Iris pigment epithelial cell (primary cell): ENCODE data around the genes HPDL and AKR1A1.

- RRBS = no CpG with 5 or more reads among the region's 8 CpGs
Observed at GRCh38 chr1:43557764-43558241, 27.1 kb downstream of the PTPRF start.

GRCh38 chr1:43603393-43604394 is 46.3 kb upstream of the KDM4A start:
- RRBS = 94% methylated on average over 7 of the region's 41 CpGs

- RRBS = no CpG with 5 or more reads among the region's 22 CpGs
Observed at GRCh38 chr1:43615971-43617006, 33.7 kb upstream of the KDM4A start.

GRCh38 chr1:44217084-44217520 is 3.8 kb downstream of the DMAP1 start:
- RRBS = no CpG with 5 or more reads among the region's 6 CpGs

DNA sequence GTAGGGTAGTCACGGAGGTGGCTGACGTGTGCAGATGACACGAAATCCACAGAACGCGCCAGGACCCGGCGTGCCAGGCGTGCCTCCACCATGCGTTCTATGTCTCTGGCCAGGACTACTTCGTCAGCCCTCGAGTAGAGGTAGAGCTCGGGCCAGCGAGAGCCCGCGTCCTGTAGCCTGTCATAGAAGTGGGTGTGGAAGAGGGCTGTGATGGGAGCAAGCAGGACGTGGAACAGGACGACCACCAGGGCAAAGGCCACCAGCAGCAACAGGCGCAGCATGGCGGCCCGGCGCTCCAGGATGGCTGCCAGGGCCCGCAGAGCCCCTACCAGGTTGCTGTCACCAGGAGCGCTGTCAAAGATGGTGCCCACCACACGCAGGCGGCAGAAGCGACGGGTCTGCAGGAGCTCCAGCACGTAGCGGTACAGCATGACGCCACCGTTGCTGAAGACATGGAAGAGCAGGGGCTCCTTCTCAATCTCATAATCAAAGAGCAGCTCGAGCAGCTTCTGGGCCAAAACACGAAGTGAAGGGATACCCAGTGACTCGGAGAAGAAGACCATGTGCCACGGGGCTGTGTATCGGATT is 19.6 kb downstream of the TMEM53 start:
- RRBS = no CpG with 5 or more reads among the region's 36 CpGs

GRCh38 chr1:44684461-44684953 is 10.0 kb downstream of the ARMH1 start:
- RRBS = no CpG with 5 or more reads among the region's 3 CpGs

DNA sequence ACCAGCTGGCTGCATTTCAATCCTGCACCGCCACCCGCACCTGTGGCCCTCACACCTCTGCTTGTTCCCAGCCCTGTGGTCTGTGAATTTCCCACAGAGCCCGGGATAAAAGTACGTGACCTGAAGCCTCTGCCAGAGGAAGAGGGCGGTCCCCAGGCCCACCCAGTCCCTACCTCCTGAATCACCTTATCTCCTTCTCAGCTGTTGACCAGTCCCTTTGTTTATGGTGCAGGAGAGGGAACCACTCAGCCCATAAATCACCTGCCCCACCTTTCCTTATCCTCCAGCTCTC is 3.4 kb upstream of the BEST4 start:
- RRBS = no CpG with 5 or more reads among the region's 5 CpGs

- RRBS = 85% methylated on average over 1 of the region's 54 CpGs
Observed at GRCh38 chr1:44805590-44806328, 1.4 kb downstream of the DYNLT4 start.

GRCh38 chr1:45010102-45011097 is 724 bp downstream of the HECTD3 start:
- RRBS = 2% methylated on average over 40 of the region's 63 CpGs

DNA sequence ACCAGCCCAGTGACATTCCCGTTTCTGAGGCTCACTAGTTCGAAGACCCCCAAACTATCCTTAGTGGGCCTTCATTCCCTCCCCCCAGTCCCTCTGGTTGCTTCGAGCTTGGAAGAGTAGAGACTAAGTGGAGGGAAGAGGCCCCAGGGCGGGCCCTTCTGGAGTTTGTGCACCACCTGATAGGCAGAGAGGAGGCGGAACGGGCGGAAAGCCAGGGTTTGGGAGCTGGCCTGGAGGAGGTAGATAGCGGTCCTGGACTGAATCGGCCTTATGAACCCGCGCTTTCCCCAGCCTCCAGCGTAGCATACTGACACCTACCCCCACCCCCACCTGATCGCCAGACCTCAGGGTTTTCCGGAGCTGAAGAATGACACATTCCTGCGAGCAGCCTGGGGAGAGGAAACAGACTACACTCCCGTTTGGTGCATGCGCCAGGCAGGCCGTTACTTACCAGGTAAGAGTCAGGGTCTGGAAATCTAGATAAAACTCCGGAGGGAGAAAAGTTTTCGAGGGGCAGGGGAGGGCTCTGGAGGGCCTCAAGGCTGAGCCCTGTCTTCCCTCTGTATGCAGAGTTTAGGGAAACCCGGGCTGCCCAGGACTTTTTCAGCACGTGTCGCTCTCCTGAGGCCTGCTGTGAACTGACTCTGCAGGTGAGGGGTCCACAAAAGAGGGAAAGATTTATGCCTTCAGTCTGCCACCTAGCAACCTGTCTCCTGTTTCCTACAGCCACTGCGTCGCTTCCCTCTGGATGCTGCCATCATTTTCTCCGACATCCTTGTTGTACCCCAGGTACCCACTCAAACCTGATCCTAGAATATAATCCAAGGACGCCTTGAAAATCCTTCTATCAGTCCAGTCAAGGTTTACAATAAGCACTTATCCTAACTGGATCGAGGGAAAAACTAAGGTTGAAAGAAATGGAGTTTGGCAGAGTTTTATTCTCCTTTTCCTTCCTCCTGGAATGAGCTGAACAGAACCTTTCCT is 804 bp downstream of the UROD start:
- RRBS = 7% methylated on average over 3 of the region's 28 CpGs

DNA sequence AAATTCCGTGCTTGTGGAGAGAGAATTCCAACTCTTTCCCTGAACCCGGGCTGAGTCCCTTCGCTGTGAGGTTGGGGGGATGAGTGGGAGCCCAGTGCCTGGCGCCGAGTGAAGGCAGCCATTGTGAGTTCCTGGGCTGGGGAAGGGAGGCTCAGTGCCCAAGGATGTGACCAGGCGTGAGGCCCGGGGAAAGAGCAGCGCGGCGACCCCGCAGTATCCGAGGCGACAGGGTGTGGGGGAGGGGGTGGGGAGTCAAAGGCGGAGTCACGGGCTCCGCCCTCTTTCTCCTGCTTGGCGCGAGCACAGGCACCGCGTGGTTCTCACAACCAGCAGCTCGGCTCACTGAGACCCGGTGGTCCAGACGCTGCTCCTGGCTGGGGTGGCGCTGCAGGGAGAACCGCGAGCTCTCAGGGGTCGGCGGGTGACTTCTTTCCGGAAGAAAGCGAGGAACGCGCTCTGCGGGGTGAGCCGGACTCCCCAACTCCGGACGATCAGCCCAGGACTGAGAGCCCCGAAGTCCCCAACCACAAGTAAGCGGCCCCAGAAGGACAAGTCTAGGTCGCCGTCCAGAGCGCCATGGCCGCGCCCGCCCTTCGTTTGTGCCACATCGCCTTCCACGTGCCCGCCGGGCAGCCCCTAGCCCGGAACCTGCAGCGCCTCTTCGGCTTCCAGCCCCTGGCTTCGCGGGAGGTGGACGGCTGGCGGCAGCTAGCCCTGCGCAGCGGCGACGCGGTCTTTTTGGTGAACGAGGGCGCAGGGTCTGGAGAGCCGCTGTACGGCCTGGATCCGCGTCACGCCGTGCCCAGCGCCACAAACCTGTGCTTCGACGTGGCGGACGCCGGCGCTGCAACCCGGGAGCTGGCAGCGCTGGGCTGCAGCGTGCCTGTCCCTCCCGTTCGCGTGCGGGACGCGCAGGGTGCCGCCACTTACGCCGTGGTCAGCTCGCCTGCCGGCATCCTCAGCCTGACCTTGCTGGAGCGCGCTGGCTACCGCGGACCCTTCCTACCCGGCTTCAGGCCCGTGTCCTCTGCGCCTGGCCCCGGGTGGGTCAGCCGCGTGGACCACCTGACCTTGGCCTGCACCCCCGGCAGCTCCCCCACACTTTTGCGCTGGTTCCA is at the start of gene HPDL:
TSS of gene HPDL (plus strand) at position 323 of the 1,118 bp plus-strand sequence.
- RRBS = 14% methylated on average over 29 of the region's 102 CpGs

DNA sequence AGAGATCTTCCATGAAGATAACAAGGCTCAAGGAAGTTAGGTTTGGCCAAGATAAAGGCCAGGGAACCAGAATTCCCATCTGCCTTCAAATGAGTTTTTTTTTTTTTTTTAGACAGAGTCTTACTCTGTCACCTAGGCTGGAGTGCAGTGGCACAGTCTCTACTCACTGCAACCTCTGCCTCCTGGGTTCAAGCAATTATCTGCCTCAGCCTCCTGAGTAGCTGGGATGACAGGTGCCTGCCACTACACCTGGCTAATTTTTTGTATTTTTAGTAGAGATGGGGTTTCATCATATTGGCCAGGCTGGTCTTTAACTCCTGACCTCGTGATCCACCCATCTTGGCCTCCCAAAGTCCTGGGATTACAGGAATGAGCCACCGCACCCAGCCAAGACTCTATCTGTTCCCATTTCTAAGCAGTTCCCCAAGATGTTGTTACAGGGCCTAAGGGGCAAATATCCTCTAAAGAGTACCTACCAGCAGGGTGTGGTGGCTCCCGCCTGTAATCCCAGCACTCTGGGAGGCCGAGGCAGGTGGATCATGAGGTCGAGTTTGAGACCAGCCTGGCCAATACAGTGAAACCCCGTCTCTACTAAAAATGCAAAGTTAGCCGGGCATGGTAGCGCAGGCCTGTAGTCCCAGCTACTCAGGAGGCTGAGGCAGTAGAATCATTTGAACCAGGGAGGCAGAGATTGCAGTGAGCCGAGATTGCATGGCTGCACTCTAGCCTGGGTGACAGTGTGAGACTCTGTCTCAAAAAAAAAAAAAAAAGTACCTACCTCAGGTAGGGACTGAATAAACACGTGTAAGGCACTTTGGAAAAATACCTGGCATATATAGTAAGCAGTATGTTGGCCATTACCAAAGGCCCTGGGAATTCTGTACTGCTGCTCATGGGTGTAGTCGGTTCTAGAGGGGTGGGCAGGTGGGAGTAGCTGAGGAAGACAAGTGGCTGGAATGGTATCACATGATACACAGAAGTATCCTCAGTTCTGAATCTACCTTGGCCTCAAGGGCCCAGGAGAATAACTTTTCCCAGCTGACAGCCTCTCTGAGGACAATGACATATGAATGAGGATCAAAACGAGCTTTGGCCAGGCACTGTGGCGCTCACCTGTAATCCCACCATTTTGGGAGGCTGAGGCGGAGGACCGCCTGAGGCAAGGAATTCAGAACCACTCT is 9.6 kb downstream of the MMACHC start:
- RRBS = no CpG with 5 or more reads among the region's 15 CpGs

- RRBS = no CpG with 5 or more reads among the region's 6 CpGs
Observed at GRCh38 chr1:45513561-45514010, 8.1 kb downstream of the PRDX1 start.

- RRBS = 2% methylated on average over 4 of the region's 52 CpGs
Observed at GRCh38 chr1:45550314-45551493, at the start of gene AKR1A1. TSS of gene AKR1A1 (plus strand) at chr1:45550826.

DNA sequence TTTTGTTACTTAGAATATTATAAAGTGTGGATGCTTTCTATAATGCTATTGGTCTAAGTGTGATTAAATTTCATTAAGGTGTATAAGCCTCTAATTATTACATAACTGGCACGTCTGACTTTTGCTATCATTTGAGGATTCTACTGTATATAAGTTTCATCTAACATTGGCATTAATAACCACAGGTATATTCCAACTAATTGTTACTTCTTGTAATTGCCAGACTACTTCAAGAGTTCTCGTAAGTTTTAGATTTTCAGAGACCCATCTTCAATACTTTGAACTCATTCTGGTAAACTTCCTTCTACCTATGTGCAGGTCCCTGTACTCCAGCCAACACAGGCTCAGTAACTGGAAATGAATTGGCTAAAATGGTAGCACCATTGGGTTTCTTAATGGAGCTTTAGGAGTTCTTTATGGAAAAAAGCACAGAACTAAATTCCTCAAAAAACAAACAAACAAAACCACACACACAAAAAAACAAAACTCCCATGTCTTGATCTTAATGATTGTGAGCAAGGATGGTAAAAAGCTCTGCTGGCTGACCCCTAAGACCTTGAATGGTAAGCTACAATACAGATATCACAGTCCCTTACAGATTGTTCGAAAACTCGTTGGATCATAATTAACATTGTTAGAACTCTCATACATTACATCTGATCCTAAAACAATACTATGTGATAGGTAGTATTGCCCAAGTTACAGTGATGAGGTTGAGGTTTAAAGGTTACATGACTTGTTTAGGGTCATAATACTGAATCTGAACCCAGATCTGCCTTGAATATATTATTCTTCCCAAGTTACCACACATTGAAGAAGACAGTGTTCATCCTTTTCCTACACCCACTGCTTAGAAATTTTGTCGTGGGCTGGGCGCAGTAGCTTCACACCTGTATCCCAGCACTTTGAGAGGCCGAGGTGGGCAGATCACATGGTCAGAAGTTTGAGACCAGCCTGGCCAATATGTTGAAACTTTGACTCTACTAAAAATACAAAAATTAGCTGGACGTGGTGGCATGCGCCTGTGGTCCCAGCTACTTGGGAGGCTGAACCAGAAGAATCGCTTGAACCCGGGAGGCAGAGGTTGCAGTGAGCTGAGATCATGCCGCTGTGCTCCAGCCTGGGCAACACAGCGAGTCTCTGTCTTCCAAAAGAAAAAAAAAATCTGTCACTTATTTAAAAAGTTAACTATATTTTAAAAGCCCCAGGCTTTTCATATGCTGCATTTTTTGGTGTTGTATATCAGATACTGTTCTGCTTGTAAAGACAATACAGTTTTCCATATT is 14.4 kb downstream of the CCDC17 start:
- RRBS = no CpG with 5 or more reads among the region's 13 CpGs

- RRBS = no CpG with 5 or more reads among the region's 2 CpGs
Observed at GRCh38 chr1:45643766-45644481, 20.1 kb upstream of the CCDC17 start.

DNA sequence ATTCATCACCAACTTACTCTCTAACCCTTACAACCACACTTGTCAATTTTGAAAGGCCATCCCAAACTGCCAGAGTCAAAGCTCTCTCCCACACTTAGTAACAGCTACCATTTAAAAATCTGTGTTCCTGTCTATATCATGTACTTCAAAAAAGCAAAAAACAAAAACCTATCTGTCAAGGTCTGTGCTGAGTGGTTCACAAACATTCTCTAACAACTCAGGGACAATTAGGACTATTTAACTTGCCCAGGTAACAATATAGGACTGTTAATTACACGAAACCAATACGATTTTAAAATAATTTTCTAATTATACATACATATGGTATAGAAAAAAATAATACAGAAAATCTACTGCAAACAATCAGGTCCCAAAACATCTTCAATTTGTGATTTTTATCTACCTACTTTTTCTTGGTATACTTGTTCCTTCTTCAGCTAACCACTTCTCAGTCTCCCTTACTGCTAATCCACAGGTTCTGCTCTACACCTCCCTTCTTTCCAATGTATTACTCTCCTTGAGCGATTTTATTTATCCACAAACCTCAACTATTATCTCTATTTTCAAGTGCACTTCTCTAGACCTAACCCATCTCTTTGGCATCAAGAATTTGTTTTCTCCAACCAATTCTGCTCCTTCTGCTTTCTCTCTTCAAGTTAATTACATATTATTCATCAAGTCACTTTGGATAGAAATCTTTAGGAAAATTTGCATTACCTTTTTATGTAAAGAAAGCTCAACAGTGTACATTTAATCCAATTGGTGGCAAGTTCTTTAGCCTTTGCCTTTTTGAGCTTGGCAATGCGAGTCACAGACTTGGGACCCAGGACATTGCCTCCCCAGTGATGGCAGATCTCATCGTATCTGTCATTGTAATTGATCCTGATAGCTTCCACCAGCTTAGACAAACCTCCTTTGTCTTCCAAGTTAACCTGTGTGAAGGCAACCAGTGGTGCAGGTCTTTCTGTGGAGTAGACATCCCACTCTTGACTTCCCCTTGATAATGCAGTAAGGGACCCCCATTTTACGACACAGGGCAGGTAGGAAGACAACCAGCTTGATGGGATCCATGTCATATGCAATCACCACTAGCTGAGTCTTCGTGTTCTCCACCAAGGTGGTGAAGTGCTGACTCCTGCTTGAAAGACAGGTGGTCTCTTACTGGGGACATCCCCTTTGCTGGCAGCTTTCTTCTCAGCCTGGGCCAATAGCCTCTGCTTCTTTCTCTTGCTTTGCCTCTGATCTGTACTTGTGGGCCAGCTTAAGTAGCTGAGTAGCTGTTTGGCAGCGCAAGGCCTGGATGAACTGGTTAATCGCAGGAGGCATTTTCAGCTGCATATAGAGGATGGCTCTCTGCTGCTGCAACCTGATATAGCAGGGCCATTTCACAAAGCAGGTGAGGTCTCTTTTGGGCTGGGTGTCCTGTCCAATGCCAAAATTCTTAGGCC is 26.9 kb upstream of the CCDC17 start:
- RRBS = no CpG with 5 or more reads among the region's 9 CpGs

DNA sequence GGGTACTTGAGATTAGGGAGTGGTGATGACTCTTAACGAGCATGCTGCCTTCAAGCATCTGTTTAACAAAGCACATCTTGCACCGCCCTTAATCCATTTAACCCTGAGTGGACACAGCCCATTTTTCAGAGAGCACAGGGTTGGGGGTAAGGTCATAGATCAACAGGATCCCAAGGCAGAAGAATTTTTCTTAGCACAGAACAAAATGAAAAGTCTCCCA is 10.6 kb downstream of the IPP start:
- RRBS = no CpG with 5 or more reads among the region's 2 CpGs

DNA sequence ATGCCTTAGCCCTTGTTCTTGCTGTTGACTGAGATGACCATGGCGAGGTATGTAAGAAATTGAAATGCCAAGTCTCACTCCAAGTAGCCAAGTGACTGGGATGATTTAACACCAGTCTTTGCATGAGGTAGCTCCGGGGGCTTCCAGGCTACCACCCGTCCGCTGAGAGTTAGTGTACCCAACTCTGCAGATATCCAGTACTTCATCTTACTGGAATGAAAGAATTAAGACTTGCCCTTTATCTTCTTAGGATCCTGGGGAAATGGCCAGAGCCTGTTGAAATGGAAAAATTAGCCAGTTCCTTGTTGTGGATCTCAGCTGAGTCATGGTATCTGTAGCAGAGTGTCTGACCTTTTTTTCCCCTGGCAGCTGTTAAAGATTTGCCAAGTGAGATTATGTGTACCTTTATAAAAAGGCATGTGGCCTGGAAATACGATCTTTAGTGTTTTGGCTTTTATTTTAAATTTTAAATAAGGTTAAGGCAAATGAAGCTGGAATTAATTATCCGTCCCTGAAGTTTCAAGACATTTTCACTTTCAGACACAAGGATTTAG is 151.1 kb downstream of the MAST2 start:
- RRBS = no CpG with 5 or more reads among the region's 6 CpGs

GRCh38 chr1:45969525-45970366 is 162.7 kb downstream of the PIK3R3 start:
- RRBS = no CpG with 5 or more reads among the region's 3 CpGs